Diencephalon (tissue), 2 donors: ENCODE data around the gene FGF19.

DNA sequence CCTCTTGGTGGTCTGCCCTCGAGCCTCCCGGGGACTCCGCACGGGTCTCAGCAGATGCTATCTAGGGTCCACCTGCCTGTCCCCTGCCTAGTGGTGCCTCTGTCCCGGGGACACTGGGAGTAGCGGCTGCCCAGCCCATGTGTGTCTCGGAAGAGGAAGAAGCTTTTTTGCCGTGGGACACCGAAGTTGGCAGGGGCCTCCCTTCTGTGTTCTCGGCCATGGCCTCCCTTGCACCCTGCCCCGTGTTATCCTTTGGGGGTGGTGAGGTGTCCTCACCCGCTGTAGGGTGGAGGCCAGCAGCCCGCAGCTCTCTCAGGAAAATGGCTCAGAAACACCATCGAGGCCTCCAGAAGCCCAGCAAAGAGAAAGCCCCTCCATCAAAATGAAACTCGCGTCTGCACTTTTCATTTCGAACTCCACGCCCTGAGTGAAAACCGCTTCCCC, 7.9 kb downstream of the CCND1 start:
- RAMPAGE, long total RNA: no peak

GRCh38 chr11:69651089-69652182, 10.5 kb downstream of the CCND1 start:
- RAMPAGE, long total RNA: no peak

DNA sequence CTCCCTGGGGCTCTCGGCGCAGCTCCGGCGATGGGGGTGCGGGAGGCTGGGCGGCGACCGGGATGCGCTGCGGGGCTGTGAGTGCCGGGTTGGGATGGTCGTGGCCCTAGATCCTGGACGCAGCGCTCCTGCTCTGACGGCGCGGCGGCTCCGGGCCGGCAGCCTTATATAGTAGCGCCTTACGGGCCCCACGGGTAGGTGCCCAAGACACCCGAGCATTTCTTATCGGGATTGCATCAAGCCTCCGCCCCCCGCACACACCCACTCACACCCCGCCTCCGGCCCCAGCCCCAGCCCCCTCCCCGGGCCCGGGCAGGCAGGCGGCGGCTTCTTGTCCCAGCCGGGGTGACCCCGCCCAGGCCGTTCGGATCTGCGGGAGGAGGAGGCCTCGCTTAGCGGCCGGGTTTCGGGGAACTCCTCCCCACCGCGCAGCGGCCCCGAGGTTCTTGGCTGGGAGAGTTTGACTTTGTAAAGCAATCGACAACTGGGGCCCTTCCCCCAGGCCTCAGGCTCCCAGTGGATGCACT, at the start of gene FGF19:
Gene FGF19, minus strand, starts transcription at position 141 of the 527 bp plus-strand sequence.
- RAMPAGE, long total RNA: no peak

- RAMPAGE, long total RNA: no peak
Observed at GRCh38 chr11:69704532-69705034, 761 bp upstream of the FGF19 start.

GRCh38 chr11:69707031-69707493, 3.2 kb upstream of the FGF19 start:
- RAMPAGE, long total RNA: no peak

GRCh38 chr11:69819469-69819837, 237 bp upstream of the FGF3 start:
- RAMPAGE, long total RNA: no peak

GRCh38 chr11:69867774-69868188, 48.6 kb upstream of the FGF3 start:
- RAMPAGE, long total RNA: no peak

- RAMPAGE, long total RNA: no peak
Observed at GRCh38 chr11:69891865-69892224, 72.6 kb upstream of the FGF3 start.

DNA sequence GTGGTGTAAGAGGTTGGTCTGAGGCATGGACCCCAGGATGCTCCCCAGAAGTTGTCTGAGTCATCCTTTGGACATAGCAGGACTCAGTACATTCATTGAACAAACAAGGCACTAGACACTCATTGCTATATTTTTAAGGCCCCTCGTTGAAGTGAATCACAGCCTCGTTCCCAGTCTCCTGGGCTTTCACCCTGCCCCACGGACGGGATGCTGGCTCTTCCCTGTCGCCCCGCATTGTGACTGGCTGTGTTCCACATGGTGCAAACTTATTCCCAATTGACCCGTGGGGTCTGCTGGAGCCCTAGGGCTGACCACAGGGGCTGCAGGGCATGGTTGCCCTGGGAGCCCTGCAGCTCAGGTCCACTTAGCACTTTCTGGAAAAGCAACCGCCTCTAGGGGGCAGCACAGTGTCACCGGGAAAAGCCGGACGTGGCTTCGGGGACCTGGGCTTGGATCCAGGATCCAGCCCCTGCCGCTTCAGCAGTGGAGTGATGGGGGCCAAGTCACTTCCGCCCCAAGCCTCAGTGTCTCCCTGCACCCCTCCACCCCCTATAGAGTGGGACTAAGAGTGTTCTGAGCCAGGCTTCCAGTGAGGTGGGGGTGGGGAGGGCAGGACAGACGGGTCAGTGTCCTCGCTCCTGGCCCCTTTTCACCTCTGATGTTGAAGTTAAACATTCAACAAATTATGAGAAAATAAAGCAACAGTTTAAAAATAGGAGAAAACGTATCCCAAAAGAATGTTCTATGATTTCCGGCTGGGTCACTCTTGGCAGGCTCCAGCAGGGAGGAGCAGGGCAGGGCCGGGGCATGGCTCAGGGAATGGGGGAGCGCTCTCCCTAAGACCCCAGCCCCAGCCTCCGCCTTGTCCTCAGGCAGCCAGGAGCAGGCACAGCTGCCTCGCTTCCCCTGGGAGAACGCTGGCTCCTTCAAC, 96.3 kb upstream of the FGF3 start:
- RAMPAGE, long total RNA: no peak

DNA sequence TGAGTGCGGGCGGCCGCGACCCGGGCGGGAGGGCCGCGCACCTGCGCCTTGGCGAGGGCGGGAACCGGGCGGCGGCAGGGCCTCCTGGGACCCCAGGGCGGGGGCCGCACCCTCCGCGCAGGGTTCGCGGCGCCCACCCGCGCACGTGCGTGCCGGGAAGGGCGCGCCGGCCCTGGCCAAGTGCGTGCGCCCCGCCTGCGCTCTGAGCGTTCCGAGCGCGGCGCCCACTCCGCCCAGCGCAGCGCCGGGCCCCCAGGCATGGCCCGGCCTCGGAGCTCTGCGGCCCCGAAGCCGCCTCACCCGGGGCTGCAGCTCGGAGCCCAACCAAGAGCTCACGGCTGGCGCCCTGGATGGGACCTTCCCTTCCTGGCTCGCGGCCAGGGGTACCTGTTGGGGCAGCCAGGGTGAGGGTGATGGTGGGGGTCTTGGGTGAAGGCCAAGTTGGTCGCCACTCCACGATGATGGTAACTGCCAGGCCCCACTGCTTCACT, 644 bp downstream of the ANO1 start:
- RAMPAGE, long total RNA: no peak

- RAMPAGE, long total RNA: no peak
Observed at GRCh38 chr11:70090810-70091627, 12.9 kb downstream of the ANO1 start.

- RAMPAGE, long total RNA: no peak
Observed at GRCh38 chr11:70108056-70108623, 30.0 kb downstream of the ANO1 start.

GRCh38 chr11:70155280-70155864, 47.7 kb upstream of the FADD start:
- RAMPAGE, long total RNA: no peak

DNA sequence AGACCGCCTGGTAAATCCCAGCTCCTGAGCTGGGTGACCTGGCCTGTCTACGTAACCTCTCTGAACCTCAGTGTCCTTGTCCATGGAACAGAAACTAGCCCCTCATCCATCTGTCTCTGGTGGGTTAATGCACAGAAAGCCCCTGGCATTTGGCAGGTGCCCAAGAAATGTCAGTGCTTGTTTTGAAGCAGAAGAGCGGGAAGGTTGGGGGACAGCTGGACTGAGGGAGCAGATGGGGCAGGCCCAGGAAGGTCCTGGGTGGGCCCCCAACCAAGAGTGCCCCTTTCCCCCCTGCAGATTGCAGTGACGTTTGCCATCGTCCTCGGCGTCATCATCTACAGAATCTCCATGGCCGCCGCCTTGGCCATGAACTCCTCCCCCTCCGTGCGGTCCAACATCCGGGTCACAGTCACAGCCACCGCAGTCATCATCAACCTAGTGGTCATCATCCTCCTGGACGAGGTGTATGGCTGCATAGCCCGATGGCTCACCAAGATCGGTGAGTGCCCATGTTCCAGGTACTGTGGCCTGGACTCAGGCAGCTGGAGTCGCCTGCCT, 42.2 kb upstream of the FADD start:
- RAMPAGE, long total RNA: no peak

GRCh38 chr11:70204189-70204978, 1.3 kb downstream of the FADD start:
- RAMPAGE, long total RNA: no peak

DNA sequence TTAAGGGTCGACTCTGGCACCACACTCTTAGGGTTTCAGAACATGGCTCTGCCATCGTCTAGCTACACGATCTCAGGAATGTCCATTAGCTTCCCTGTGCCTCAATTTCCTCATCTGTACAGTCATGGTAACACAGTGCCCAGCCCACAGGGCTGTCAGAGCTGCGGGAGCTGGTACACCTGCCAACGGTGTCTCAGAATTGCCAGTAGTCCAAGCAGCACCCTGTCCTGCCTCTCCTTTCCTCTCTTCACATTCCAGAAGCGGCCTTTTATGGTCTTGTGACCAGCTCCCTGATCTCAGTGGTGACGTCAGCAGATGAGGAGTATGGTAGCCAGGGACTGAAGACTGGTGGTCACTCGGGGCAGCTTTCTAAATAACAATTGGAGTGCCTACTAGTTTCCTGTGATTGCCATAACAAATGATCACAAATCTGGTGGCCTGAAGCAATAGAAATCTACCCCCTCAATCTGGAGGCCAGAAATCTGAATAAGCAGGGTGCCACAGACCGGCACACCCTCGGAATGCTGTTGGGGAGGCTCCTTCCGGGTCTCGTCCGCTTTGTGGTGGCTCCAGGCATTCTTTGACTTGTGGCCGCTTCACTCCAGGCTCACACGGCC, 2.0 kb downstream of the FADD start:
- RAMPAGE, long total RNA: no peak

- RAMPAGE, long total RNA: no peak
Observed at GRCh38 chr11:70293251-70293878, 22.9 kb downstream of the PPFIA1 start.

DNA sequence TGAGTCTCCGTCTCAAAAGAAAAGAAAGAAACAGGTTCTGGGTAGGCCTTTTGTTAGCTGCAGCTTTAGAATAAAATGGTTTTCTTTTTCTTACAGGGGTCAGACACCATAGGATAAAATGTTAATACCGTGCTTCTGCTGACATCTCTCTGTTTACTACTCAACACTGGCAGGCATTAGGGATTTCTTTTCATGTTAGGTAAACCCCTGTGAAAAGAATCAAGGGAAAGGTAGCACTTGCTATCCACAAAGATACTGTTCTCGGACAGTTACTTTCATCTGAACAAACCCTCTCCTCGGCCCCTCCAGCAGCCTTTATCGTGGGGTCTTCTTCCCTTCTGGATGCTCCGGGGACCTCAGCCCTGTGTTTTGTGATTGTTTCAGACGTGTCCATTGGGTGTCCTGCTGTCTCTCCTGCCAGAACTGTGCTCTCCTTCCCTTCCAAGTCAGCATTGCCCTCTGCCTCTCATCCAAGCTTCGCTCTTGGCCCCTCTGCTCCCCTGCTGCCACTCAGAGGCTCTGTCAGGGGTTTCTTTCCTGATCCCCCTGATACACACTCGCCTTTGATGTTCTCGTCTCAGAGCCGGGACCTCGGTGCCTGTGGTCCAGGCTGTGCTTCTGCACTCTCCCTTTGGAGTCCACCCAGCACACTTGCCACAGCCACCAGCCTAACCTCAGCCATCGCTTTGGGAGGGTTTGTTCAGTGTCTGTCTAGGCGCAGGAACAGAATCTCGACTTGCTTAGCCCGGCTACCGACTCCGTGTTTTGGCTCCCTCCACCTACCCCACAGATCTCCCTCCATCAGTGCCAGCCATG, 28.9 kb downstream of the PPFIA1 start:
- RAMPAGE, long total RNA: no peak

GRCh38 chr11:70424566-70424847, 26.2 kb downstream of the CTTN start:
- RAMPAGE, long total RNA: no peak

DNA sequence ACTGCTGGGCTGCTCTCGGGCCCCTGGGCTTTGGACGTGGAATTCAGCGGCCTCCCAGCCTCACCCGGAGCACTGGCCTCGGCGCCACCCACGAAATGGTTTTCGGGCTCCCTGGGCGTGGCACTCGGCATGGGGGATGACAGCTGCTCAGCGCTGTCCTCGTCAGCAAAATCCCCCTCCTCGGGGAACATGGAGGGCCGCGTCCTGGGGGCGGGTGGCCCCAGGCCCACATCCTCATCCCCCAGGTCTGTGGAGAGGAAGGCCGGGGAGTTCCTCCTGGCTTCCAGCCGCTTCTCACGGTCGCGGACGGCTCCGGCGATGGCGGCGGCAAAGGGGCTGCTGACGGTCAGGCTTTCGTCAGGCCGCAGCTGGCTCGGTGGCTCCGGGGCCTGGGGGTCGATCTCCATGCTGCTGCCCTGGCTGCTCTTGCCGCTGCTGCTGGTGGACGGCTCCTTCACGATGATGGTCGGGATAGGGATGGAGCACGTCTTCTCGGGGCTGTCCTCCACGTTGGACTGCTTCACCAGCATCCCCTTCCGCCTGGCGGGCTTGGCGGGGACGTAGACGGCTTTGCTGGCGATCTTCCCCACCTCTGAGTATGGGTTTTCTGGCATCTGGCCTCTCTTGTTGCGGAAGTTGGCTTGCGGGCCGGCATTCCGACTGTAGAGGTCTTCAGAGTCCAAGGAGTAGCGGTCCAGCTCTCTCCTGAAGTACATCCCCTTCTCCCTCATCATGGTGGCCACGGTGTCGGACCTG, 88.6 kb downstream of the CTTN start:
- RAMPAGE, long total RNA: no peak